A172 (cell line): ENCODE results near the gene PSIP1.

DNA sequence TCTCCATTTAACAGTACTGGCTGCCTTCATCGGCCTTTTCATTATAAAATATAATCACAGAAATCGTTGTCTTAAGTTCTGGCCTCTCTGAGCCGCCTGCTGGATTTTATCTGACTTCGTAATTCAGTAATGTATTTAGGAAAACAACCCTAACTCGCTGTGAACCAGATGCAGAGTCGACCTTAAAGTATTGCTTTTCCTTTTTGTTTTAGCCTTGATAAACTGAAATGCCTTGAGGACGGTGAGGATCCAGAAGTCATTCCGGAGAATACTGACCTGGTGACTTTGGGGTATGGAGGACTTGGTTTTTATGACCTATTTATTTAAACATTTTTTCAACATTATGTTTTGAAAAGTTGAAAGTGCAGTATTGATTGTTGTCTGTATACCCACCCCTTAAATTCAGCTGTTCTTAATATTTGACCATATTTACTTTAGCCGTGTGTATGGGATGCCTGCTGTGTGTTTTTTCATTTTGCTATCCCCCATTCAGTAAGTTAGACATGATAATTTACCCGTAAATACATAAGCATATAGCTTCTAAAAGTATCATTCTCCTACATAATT is 1.1 kb downstream of the SNAPC3 start:
- RAMPAGE, long total RNA: no peak

DNA sequence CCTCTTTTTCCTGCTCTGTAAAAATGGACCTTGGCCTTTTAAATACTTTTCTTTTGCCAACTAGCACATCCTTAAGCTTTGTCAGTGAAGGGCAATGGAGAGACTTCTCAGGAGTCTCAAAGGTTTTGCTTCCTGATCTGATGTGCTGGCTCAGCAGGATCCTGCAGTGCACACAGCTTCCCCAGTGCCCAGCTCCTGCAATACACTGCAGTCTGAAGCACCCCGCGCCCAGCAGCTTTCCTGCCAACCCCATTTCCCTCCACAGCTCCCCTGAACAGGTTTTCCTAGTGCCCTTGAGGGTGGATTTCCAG is 8.2 kb downstream of the SNAPC3 start:
- RAMPAGE, long total RNA: no peak

DNA sequence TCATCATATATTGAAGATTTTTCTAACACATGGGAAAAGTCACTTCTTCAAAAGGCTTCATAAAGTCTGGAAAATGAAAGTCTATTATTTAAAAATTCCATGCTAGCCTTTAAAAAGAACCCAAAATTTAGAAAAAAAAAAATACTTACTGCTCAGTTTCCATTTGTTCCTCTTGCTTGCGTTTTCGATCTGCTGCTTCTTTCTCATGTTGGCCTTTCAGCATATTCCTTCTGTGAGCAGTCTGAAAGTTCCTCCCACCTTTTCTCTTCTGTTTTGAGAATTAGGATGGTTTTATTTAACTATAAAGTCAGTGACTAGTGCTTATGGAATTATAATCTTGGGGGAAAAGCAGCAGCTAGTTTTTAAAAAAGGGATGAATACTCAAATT is 38.3 kb downstream of the PSIP1 start:
- RAMPAGE, long total RNA: no peak

- RAMPAGE, long total RNA: no peak
Measured at GRCh38 chr9:15486788-15487129, 24.0 kb downstream of the PSIP1 start.

- RAMPAGE, long total RNA: no peak
Measured at GRCh38 chr9:15509918-15511187, at the start of gene PSIP1. Gene PSIP1 (minus strand): TSS chr9:15510970.

DNA sequence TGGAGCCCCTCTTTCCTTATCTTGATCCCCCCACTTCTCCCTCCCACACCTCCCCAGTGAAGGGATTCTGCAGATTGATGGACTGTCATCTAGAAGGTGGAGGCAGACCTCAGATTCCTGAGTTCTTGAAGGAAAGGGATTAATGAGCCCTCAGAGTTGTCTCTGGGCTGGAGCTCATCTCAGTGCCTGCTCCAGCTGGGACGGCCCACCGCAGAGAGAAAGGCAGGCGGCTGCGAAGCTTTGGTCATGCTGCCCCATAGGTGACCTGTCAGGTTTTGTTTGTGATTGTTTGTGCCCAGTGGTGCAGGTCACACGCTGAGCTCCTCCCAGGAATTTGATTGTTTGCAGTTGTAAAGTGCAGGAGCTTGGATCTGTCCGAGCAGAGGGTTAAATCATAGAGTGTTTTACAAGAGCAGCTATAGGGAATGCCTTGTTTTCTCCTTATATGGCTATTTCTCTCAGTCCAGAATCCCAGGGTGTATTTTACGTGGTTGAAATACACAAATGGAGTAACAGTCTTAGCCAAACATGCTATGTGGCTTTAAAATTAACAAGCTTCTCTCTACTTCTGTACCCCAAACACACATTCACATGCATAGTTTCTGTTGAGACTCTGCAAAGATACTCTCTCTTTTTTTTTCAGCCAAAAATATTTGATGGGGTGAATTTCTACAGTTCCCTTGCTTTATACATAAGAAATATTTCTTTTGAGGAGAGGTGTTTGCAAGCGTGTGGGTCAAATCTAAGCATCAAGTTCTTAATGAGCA is 487.6 kb downstream of the CCDC171 start:
- RAMPAGE, long total RNA: no peak

DNA sequence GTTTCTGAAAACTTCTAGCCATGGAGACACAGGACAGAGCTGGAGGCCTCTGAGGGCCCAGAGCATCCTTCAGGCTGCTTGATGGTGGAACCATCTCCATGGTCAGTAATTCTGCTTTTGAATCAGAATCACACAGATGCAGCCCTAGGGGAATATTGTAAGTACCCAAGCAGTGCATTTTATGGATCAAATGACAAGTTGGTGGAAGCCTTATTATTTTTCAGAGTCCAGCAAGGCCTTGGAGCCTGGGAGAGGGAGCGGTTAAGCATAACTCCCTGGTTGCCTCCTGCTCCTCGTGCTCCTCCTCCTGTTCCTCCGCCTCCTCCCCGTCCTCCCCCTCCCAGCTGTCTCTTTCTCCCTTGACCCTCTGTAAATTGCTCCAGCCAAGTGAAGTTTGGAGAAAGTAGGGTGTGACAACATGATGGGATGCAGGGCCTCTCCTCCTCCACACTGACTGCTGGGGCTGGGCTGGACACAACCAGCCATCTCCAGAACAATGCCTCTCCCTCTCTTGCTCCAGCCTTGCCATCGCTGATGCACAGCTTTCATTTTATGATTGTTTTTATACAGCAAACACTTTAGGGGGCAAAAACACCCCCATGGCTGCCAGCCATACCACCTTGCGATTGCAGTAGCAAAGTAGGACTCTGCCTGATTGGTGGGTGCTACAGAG is 586.9 kb downstream of the CCDC171 start:
- RAMPAGE, long total RNA: no peak

- RAMPAGE, long total RNA: no peak
Measured at GRCh38 chr9:16213686-16214330, 656.7 kb downstream of the BNC2 start.

- RAMPAGE, long total RNA: no peak
Measured at GRCh38 chr9:16267823-16268269, 602.6 kb downstream of the BNC2 start.

DNA sequence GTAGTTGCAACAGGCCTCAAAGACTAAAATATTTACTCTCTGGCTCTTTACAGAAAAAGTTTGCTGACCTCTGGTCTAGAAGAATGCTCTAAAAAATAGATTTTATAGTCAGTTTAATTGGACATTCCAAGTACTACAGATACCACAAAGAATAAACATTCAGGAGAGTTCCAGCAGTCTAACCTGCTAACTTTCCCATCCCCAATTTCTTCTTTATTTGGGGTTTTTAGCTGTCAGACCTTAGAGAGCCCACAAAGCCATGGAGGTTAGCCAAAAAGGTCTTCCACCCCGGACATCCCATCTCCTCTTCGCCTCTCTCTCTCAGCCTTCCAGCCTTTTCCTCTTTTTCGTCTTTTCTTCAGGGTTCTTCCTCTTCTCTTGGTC is 588.0 kb downstream of the BNC2 start:
- RAMPAGE, long total RNA: no peak

DNA sequence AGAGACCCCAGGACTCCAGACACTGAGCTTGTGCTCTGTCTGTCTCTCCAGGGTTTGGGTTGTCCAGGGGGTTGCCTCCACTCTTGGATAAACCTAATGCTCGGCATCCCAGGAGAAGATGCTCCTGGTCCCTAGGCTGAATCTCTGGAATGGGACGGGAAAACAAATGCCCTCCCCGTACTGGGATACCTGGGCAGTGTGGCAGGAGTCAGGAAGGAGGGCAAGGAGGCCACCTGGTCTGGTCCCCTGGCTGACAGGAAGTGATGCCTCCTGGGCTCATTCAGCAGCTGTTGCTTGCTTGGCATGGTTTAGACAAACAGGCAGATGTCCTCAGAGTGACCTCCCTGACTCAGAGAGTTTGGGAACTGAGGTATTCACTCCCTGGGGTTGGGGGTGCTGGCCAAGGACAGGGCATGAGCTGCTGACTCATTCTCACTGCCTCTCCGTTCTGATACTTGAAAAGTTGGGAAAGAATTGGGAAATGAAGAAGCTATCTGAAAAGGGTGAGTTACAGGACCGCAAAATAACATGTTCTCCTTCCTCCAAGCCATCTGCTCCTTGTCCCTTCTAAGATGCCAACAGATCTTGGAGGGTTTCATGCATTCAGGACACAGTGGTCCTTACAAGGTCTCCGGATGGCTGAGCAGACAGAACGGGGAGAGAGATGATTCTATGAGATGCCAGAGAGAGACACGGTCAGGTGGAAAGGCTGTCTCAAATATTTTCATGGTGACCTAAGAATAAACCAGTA is 534.6 kb downstream of the BNC2 start:
- RAMPAGE, long total RNA: no peak

DNA sequence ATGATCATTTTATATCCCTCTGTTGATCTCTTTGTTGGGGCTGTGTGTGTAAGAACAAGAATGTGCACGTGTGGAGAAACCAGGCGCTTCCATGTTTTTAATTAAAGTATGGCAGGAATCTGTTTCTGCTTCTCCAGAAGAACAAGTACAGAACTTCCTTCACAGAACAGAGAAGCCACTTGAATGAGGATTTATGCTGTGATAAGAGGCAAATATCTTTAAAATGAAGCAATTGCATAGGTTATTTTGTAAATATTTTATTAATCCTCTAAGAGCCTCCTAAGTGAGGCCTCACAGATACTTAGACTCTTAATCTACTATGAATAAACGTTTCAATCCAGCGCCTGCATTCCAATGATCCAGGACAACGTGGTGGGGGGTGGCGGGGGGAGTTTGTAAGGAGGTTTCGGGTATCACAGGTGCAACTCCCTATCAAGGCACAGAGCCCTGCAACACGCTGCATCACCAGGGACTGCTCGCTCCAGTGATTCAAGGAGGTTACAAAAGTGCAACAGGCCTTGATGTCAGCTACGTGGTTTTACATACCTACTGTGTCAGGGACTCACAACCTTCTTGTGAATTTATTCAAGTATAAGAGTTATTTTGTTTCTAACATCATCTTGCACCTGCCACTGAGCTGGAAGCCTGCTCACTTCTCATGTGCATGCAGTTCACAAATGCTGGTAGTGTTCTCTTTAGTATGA is 409.1 kb downstream of the BNC2 start:
- RAMPAGE, long total RNA: no peak

DNA sequence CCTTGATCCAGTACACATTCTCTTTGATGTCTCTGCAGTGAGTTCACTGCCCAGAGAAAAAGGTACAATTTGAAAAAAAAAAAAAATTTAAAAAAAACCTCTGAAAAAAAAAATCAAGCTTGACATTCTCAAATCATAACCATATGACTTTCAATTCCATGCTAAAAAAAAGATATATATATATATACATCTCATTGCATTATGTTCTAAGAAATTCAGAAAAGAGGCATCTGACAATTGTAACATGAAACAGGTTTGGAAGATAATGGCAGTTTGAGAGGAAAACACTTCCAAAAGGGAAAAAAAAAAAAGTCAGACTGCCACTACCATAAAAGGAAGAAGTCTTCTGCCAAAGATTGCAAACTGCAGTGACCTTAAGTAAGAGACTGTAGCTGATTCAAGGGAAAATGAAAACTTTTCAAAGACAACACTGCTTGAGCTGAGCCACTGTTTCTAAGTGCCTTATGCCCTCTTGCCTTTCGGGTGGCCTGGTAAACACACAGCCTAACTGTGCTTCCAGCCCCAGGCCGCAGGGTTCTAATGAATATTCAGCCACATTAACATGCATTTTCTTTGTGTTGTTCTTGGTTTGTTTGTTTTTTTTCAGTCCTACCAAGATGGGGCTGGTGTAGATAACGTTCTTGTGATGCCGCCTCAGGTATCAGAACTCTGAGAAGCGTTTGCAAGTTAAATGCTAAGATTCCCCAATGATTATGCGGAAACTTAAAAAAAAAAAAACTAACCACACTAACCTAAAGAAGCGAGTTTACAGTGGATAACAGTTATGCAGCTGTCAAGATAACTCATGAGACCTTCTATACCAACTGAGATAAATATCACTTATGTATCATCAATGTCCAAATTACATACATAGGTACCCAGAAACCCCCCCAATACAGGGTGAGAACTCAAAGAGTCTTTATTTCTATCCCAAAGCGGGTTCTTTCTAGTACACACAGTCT is 354.5 kb downstream of the BNC2 start:
- RAMPAGE, long total RNA: no peak

- RAMPAGE, long total RNA: no peak
Measured at GRCh38 chr9:16543344-16544059, 327.0 kb downstream of the BNC2 start.

DNA sequence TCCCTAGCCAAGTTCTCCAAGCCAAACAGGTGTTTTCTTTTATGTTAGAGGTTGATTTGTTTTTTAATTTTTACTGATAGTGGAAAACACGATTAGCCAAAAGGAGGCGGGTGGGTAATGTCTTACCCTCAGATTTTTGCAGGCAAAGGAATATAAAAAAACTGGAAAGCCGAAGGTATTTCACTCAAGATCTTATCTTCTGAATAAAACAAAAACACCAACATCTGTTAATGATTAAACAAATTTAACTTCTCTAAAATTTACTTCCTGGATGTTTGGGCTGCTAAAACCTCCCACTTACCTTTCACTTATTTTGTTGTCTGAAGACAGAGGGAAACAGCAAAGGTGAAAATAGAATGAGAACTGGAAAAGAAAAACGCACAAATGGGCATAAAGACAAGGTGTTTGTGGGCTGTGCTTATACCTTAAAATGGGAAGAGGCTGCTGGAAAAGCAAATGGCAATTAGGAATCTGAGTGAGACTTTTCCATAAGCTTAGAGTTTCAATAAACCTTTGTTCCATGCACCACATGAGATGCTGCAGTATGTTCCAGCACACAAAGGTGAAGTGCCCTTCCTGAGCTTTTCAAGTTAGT is 298.4 kb downstream of the BNC2 start:
- RAMPAGE, long total RNA: no peak

DNA sequence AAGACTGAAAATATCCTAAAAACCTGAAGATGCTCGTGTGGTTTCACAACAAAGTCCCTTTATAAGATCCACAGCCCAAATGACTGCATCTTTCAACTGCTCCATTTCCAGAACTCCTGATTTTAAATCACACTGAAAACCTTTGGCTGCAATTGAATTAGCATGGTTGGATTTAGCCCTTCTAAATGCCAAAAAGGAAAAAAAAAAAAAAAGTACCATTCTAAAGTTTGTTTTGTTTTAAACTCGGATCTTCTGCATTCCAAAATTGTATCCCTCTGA is 166.2 kb downstream of the BNC2 start:
- RAMPAGE, long total RNA: no peak

DNA sequence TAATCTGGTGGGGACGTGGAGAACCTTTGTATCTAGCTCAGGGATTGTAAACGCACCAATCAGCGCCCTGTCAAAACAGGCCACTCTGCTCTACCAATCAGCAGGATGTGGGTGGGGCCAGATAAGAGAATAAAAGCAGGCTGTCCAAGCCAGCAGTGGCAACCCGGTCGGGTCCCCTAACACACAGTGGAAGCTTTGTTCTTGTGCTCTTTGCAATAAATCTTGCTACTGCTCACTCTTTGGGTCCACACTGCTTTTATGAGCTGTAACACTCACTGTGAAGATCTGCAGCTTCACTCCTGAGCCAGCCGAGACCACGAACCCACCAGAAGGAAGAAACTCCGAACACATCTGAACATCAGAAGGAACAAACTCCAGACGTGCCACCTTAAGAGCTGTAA is 61.2 kb upstream of the CNTLN start:
- RAMPAGE, long total RNA: no peak

GRCh38 chr9:17906045-17906358 is 327.1 kb downstream of the SH3GL2 start:
- RAMPAGE, long total RNA: no peak

- RAMPAGE, long total RNA: no peak
Measured at GRCh38 chr9:19048683-19049169, 501 bp upstream of the RRAGA start.

DNA sequence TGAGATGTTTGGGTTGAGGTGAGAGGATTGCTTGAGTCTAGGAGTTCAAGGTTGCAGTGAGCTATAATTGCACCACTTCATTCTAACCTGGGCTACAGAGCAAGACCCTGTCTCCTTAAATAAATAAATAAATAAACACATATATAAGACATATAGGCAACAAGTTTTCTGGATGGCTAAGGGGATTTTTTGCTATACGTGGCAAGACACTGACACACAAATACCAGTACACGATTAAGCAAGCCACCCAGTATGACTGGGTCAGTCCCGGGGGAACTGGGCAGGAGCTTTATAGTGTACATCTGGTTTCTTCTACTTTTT is 46.8 kb upstream of the PLIN2 start:
- RAMPAGE, long total RNA: no peak